BE2C (cell line): ENCODE measurements around a stretch of chr18.

GRCh38 chr18:48136356-48137503 is 206.3 kb upstream of the SMAD2 start:
- RRBS = 6% methylated on average over 42 of the region's 88 CpGs

- RRBS = no CpG with 5 or more reads among the region's 4 CpGs
These were observed 108.8 kb downstream of the ZBTB7C start for GRCh38 chr18:48300330-48300812.

DNA sequence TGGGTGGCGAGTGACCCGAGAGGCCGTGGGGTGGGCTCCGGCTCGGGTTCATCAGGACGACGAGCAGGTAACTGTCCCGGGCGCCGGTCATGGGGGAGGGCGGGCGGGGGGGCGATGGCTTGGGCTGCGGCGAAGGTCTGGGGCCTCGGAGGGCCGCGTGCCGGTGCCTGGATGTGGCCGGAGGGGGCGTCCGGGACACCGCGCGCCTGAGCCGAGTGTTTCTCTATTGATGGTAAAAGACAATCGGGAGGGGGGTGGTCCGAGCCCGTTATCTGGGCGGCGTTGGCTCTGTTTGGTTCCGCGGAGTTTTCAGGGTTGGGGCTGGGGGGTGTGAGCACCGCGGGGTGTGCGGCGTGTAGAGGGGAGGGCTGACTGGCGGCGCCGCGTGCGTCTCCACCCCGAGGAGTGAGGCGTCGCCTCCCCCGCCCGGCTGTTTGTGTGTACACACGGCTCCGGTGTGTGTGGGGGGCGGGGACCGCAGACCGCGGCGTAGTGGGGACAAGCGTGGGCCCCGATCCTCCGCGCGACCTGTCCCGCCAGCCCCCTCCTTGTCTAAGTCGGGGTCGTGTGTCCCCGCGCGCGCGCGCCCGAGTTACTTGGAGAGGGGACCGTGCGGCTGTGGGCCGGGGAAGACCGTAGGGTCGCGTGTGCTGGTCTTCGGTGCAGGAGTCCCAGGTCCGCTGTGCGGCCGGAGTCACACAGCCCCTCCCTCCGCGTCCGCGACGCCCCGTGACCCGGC is 1.6 kb downstream of the CTIF start:
- RRBS = under 1% methylated on average over 25 of the region's 86 CpGs

- RRBS = no CpG with 5 or more reads among the region's 7 CpGs
These were observed 3.9 kb downstream of the CTIF start for GRCh38 chr18:48542768-48543154.

GRCh38 chr18:48553125-48553745 is 14.4 kb downstream of the CTIF start:
- RRBS = no CpG with 5 or more reads among the region's 19 CpGs

GRCh38 chr18:48687735-48688074 is 148.9 kb downstream of the CTIF start:
- RRBS = no CpG with 5 or more reads among the region's 5 CpGs

GRCh38 chr18:48695720-48696251 is 157.0 kb downstream of the CTIF start:
- RRBS = no CpG with 5 or more reads among the region's 11 CpGs

- RRBS = 93% methylated on average over 4 of the region's 20 CpGs
These were observed 187.8 kb downstream of the SMAD7 start for GRCh38 chr18:48762767-48763475.

GRCh38 chr18:48798706-48799435 is 151.9 kb downstream of the SMAD7 start:
- RRBS = no CpG with 5 or more reads among the region's 10 CpGs

DNA sequence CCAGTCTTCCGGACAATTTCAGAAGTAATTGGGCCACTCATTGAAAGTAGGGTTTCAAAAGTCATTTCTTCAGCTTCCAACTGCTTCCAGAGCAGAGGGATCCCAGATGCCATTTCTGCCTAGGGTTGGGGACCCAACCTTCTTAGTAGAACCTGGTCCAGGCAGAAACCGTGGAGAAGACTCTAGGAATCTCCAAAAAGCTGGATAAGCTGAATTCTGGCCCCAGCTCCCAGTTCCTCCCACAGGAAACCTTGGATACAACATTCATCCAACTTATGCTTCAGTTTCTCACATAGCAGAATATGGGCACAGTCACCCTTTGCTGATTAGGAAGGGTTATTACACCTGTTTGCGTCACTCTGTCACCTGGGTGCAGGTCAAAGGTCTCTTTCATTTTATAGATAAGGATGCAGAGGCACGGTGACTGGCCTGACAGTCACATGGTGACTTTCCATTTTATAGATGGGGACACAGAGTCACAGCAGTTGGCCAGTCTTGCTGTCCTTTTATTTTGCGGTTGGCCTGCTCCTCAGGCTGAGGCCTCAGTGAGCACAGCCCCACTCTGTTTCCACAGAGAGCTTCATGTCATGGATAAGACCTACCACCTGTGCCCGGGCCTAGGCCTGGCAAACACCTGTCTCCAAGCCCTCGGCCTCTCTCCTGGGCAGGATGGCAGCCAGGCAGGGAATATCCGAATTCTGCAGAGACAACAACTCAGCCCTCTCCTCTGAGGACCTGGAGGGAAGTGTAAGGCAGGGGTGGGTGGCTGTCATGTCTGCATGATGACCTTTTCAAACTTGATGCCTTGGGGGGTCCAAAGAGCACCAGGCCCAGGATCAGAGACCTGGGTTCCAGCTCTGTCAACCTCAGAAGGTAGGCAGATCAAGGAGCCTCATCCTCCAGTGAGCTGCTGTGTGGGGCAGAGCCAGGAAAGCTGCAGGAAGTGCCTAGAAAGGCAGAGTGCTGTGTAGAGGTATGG is 148.8 kb downstream of the SMAD7 start:
- RRBS = no CpG with 5 or more reads among the region's 8 CpGs

DNA sequence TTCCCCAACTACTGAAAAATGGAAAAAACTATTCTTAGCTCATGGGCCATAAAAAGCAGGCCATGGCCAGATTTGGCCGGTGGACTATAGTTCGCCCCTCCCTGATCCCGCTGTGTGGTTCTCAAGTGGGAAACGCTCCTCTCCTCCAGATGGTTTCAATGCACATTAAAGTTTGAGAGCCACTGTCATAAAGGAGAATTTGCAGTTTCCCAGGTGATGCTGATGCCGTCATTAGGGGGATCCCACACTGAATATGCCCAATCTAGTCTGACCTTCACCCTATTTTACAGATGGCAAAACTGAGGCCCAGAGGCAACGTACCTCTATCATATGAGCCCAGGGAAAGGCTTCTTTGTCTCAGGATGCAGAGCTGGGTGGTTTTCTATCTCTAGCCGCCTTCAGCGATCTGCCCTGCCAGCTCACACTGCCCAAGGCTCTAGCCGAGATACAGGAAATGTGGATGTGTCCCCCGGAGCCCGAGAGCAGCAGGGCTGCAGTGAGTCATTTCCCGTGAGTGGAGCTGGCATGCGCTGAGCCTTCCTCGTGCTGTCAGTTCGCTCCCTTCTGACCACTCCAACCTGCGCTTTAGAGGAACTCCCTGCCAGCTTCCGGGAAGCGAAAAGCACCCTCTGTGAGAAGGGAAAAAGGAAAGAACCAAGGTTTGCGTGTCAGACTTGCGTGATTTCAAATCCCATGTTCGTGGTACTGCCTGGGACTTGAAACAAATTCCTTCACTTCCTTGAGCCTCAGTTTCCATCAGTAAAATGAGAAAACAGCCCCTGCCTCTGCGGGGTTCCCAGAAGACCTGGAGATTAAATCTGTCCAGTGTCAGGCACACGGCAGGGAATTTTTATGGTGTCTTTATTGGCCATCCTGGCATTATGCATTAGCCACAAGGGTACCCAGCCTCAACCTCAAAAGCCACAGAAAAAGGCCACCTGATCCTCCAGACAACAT is 116.1 kb downstream of the SMAD7 start:
- RRBS = no CpG with 5 or more reads among the region's 23 CpGs

- RRBS = no CpG with 5 or more reads among the region's 4 CpGs
These were observed 71.0 kb downstream of the SMAD7 start for GRCh38 chr18:48879777-48880062.

DNA sequence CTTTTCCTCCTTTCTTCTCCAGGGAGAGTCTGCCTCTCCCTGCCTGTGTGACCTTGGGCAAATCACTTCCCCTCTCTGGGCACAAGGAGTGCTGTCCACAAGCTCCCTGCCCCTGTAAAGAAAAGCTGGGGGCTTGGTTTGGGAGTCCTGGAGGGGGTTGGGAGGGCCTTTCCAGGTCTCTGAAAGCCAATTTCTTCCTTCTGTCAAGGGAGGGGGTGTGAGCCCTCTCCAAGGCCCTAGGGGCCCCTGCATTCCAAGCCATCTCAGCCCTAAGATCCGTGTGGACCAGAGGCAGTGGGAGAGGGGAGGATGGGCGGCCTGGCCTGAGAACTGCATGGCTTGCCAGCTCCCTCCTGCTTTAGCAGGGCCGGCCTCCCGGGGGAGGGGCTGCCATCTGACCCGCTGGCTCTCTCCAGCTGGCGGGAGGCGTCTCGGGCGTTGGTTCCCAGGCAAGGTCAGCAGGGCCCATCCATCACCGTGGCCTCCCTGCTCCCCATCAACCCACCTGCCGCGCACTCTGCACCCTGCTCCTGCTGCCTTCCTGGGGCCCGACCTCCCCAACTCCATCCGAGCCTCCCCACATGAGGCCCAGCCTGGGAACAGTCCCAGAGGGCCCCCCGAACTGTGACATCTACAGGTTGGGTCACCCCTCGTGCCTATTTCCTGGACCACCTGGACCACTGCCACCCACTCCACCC is 61.4 kb downstream of the SMAD7 start:
- RRBS = no CpG with 5 or more reads among the region's 16 CpGs

DNA sequence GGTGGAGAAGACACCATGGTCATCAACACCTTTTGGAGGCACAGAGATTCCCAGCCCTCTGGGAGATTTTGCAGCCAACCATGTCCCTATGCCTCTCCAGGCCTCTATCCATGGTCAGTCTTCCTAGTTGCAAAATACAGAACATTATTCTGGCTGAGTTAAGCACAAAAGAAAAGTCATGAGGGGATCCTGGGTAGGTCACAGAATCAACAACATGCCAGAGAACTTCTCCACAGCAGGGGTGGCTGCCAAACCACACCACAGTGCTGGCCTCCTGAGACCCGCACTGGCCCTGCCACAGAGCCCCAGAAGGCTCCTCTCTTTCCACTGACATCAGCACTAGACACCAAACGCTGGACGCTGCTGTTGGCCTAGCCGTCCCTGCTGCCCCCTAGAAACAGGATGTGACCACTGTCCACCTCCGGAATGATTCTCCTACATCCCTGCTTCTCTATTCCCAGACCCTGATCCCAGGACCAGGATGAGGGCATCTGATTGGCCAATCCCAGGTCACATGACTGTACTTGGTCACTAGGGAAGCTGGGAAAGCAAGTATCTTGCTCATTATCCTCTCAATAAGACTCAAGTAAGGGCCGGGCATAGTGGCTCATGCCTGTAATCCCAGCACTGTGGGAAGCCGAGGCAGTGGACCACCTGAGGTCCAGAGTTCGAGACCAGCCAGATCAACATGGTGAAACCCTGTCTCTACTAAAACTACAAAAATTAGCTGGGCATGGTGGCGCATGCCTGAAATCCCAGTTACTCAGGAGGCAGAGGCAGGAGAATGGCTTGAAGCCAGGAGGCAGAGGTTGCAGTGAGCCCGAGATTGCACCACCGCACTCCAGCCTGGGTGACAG is 47.6 kb downstream of the SMAD7 start:
- RRBS = no CpG with 5 or more reads among the region's 11 CpGs

GRCh38 chr18:48928764-48929542 is 21.8 kb downstream of the SMAD7 start:
- RRBS = no CpG with 5 or more reads among the region's 10 CpGs

GRCh38 chr18:48951717-48952129 is 958 bp upstream of the SMAD7 start:
- RRBS = under 1% methylated on average over 41 of the region's 55 CpGs

DNA sequence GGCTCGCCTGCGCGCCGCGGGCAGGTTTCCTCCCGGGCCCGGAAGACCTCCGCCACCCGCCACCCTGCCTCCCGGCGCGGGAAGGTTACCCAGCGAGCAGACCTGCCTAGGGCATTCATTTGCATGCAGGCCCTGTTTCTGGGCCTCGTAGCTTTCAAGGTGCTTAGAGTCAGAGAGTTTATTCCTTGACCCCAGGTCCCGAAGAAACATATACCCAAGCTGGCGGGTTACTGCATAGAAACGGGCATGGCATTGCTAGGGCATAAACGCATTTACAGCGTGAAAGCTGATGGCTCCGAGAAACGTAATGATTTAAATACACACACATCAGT is 2.1 kb upstream of the SMAD7 start:
- RRBS = under 1% methylated on average over 6 of the region's 21 CpGs

GRCh38 chr18:48953232-48953376 is 2.3 kb upstream of the SMAD7 start:
- RRBS = no CpG with 5 or more reads among the region's 2 CpGs

GRCh38 chr18:48974263-48974674 is 23.5 kb upstream of the SMAD7 start:
- RRBS = no CpG with 5 or more reads among the region's 11 CpGs

GRCh38 chr18:49016909-49017681 is 66.3 kb upstream of the SMAD7 start:
- RRBS = no CpG with 5 or more reads among the region's 17 CpGs